Ureter (tissue), 1 donor: ENCODE data around the gene MEGF11.

- PRO-cap: no peak
Observed at GRCh38 chr15:64163638-64163951, 773 bp upstream of the PPIB start.

DNA sequence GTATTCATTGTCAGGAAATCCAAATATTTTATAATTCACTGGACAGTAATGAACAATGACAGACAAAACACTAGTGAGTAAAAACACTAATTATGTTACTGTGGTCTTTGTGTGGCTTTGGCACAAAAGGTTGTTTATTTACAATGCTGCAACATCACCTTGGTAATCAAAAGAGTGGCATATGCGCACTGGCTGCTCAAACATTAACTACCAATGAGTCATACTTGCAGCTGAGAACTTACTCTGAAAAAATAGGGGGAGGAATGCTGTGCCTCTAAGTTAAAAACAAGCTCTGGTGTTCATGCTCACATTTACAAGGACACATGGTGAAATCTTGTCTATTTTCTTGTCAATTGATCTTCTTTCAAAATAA is 85.1 kb upstream of the PPIB start:
- PRO-cap: no peak

GRCh38 chr15:64300331-64300927 is 55.5 kb downstream of the CSNK1G1 start:
- PRO-cap: no peak

- PRO-cap: no peak
Observed at GRCh38 chr15:64469844-64470680, 9.7 kb downstream of the ZNF609 start.

DNA sequence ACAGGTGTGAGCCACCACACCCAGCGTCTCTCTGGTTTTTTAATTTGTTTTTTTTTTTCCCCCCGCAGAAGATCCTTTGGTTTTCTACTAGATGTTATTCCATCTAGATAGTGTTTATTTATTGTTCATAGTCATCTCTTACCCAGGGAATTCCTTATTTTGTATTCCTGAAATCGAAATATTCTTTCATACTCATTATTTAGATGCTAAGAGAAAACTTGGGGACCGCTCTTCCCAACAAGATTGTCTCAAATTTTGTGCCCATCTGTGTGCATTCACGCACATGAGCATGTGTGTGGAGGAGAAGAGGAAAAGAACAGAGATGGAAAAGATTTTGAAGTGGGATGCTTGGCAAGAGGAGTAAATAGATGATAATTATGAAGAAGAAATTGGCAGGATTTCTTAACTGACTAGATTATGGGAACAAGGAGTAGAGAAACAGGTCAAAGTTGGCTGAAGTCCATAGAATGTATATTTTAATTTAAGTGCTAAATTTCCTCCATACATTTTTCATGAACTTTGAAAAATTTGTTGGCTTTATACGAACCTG is 100.0 kb downstream of the ZNF609 start:
- PRO-cap: no peak

- PRO-cap: no peak
Observed at GRCh38 chr15:64682675-64683748, 92.4 kb downstream of the RBPMS2 start.

GRCh38 chr15:64685052-64686133 is 90.0 kb downstream of the RBPMS2 start:
- PRO-cap: no peak

- PRO-cap: no peak
Observed at GRCh38 chr15:64836187-64836741, 5.5 kb upstream of the PLEKHO2 start.

DNA sequence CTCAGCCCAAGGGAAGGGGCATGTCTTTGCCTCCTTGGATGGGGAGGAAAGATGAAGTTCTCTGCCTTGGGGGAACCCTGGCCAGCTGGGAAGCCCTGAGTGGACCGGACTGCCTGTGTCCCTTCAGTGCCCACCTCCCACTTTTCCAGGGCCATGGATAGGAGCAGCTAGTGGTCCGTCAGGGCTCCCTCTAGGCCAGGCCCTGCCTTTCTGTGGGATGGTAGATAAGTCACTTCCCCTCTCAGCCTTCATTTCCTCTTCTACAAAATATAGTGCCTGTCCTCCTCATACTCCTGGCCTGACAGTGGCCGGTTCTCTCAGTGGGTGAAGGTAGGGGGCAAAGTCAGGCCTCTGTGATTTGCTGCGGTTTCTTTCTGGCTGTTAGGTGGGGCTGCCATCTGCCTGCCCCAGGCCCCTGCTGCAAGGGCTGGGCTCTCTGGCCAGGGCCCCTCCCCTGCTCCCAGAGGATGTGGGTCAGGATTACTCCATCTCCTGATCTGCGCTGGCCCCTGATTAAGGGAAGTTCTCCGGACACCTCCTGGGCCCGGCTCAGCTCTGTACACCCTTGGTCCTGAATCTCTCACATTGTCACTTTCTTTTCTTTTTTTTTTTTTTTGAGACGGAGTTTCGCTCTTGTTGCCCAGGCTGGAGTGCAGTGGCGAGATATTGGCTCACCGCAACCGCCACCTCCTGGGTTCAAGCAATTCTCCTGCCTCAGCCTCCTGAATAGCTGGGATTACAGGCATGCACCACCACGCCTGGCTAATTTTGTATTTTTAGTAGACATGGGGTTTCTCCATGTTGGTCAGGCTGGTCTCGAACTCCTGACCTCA is 1.5 kb downstream of the PLEKHO2 start:
- PRO-cap: no peak

DNA sequence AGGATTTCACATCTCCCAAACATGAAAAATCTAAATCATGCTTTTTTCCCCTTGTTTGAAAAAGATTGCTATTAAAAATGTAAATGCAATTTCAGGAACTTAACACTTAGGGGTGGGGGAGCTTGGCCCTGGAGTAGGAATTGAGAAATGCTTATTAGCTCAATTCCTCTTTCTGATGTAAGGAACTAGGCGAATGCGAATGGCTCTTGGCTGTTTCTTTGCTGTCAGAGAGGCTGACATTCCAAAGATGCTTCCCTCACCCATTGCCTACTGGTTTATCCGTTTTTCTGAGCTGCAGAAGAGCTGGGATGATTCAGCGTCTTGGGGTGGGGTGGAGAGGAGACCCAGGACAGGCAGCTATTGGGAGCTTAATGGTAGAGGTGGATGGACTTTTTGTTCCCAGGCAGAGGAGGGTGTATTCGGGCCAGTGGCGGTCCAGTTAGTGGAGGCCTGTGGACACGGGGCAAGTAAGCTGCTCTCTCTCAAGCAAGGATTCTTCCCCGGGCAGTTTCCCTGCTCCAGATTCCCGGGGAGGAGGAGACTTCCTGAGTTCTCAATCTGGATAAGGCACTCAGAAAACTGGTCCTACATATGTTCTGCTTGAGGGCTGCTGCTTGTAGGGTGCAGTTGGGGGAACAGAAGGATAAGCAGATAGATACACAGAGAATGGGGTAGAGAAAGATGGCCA is 9.8 kb downstream of the PLEKHO2 start:
- PRO-cap: no peak

DNA sequence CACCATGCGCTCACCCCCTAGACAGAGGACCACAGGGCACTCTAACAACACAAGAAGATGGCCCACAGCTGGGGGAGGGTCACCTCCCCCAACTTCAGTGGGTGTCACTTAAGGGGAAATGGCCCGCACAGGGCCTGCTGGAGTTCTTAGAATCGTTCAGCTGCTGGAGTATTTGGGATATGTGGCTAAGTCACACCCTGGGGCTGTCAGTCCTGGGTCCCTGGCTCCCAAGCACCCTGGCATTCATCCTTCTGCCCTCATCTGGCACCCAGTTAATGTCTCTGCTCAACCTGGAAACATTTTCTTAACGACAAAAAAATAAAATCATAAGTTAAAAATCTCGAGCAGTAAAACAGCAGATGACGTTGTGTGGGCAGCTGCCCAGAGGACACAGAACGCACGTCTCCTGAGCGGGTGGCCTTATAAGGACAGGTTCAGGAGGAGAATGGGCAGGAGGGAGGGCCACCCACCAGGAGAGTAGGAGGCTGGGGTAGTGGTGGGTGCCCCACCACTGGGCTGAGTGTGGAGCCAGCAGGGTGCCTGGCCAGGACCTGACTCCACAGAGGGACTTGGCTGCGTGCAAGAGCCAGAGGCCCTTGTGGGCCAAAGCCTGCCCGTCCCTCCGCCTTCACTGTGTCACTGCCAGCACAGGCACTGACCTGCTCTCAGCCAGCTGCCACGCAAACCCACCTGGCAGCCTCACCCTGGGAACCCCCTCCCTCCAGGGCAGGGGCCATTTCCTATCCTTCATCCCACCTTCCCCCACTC is 11.5 kb downstream of the KBTBD13 start:
- PRO-cap: bidirectional peak, plus-strand start at position 508 of the sequence, minus-strand start at position 263 of the sequence

DNA sequence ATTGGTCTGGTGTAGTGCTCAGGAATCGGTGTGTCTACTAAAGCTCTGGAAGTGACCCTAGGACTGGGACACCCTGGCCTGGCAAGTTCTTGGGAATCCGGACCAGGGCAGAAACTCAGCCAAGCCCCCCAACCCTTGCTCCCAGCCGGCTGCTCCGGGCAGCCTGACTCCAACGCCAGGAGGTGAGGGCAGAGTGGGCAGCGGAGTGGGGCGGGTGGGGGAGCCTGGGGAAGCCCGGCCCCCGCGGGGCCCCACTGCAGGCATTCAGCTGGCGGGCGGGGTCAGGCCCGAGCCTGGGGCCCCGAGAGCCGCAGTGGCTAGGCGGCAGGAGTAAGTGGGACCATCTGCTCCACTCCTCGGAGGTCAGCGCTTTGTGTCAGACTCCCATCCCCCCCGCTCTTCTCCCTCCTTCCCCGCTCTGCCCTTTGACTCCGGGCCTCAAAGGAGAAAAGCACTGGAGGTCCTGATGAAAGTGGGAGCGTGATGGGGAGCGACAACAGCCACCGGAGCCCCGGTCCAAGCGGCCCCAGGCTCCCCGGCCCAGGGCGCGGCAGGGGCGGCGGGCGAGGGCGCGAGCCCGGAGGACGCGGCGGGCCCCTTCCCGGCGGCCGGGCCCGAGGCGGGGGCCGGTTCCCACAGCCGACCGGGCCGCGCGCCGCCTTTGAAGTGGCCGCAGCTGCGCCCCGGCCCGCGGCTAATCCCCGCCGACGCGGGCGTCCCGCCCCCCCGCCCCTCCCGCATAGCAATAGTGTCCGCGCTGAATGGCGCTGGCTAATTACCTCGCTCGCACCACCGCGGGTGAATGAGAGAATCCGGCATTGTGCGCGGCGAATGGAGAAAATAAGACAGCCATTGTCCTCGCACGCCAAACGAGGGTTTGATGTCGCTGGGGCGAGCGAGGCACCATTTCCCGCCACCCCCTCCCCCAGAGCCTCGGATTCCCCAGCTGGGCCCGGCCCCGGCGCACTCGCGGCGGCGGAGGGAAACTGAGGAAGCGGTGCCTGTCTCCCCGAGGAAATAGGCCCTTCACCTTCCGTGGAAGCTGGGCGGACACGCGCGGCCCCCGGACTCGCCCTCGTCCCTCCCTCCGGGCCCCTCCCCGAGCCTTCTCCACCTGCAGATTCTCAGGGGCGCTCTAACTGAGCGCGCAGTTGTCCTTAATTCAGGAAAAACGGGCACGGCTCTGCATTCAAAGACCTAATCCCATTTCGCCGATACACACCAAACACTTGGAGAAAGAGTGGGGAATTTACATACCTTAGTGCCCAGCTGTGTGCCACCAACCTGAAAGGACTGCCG is 22.4 kb downstream of the IGDCC3 start:
- PRO-cap: no peak

DNA sequence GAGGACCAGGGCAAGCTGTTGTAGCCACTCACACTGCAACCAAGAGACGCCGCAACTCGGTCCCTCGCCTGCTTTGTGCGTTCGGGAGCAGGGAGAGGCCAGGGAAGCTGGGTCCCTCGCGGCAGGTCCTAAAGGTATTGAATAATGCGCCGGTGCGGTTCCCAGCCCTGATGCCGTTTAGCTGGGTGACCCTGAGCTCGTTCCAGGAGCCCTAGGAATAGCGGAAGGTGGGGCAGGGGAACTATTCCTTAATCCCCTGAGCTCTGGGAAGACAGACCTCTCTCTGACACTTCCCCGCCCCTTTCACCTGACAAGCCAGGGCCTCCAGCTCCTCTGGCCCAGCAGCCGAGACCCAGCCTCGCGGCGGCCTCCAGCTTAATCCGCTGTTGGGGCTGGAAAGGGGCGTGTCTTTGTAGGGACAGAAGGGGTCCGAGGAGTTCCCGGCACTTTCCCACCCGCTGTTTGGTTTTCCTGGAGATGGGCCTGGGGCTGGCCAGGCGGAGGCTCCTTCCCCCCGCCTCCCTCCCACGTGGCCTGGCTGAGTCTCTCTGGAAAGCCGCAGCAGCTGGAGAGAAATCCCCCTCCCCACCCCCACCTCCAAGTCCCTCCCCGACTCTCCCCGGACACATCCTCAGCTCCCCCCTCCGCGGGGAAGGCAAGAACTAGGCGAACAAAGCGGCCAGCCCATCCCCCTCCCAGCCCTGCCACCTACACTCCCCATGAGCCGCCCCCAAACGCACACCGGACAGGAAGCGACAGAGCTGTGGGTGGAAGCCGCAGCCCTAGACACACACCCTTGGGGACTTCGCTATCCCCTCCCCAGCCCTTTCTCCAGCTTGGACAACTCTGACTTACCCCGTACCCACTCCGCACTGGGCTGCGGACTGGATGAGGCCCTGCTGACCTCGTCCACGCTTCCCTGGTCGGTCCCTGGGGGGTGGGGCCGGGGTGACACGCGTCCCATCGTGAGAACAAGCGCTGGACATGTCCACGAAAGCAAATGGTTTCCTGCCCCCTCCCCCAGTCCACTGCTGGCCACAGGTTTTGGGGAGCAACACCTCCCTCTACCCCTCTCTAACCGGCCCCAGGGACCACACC is 1.3 kb downstream of the IGDCC4 start:
- PRO-cap: bidirectional peak, plus-strand start at position 600 of the sequence, minus-strand start at position 464 of the sequence

GRCh38 chr15:65578626-65579474 is 32.1 kb downstream of the INTS14 start:
- PRO-cap: no peak

DNA sequence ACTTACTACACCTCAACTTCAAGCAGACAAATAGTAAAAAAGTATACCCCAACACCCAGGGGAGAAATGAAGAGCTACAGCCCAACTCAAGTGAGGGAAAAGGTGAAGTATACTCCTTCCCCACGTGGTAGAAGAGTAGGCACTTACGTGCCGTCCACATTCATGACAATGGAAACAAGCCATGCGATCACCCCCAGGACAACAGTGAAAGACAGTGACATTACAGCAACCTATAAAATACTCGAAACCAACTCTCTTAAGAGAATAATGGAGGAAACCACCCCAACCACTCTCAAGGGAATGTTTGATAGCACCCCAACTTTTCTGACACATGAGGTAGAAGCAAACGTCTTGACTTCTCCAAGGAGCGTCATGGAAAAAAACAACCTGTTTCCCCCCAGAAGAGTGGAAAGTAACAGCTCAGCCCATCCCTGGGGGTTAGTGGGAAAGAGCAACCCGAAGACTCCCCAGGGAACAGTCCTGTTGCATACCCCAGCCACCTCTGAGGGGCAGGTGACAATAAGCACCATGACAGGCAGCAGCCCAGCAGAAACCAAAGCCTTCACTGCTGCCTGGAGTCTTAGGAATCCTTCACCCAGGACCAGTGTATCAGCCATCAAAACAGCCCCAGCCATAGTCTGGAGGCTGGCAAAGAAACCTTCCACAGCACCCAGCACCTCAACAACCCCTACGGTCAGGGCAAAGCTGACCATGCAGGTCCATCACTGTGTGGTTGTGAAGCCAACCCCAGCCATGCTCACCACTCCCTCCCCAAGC is 3.0 kb downstream of the SLC24A1 start:
- PRO-cap: no peak

GRCh38 chr15:65642680-65643282 is 21.0 kb downstream of the SLC24A1 start:
- PRO-cap: no peak

DNA sequence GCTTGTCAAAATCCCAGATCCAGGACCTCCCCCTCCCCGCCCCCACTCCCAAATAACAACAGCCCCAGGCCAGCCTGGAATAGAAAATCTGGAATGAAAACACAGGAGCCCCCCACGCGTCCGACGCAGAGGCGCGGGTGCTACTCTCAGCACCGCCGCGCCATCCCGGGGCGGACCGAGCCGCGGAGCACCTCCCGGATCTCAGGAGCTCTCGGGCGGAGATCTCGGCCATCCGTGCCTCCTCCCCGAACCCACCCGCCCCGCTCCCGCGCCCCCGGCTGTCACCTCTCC is 484 bp downstream of the DENND4A start:
- PRO-cap: no peak

DNA sequence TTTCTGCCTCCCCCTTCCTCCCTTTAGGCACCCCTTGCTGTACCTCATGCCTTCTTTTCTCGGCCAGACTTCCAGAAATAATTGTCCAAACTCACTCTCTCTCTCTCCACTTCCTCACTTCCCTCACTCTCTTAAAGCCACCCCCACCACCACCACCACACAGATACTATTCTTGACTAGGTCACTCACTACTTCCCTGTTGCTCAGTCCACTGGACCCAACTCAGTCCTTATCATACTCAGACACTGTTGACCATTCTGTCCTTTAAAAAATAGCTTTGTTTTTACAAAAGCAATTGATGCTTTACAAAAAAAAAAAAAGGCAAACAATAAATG is 31.7 kb upstream of the RAB11A start:
- PRO-cap: no peak

DNA sequence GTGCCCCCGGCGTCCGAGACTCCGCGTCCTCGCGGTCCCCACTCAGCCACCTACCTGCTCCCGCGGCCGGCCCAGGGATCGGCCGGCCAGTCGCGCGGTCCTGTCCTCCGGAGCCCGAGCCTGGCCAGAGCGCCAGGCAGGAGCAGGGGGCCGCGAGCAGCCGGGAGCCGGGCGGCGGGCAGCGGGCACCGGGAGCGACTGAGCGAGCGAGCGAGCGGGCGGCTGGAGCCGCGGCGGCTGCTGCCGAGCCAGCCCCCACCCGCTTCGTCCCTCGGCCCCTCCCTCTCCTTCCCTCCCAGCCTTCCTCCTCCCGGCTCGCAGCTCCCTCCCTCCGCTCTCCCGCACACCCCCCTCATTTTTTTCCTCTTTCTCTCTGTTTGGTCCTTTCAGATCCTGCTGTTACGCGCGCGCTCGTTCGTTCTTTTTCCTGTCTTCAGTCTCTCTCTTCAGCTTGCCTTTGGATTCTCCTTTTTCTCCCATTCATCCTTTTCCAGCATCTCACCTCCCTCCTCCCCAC is at the start of gene MEGF11:
MEGF11 (minus strand) TSS at position 200 of the 517 bp plus-strand sequence.
- PRO-cap: unidirectional peak, minus-strand start at position 328 of the sequence

GRCh38 chr15:66292434-66292884 is 909 bp upstream of the DIS3L start:
- PRO-cap: no peak